SK-N-SH (cell line): ENCODE data around the genes FGF10, ITGA2 and ARL15.

DNA sequence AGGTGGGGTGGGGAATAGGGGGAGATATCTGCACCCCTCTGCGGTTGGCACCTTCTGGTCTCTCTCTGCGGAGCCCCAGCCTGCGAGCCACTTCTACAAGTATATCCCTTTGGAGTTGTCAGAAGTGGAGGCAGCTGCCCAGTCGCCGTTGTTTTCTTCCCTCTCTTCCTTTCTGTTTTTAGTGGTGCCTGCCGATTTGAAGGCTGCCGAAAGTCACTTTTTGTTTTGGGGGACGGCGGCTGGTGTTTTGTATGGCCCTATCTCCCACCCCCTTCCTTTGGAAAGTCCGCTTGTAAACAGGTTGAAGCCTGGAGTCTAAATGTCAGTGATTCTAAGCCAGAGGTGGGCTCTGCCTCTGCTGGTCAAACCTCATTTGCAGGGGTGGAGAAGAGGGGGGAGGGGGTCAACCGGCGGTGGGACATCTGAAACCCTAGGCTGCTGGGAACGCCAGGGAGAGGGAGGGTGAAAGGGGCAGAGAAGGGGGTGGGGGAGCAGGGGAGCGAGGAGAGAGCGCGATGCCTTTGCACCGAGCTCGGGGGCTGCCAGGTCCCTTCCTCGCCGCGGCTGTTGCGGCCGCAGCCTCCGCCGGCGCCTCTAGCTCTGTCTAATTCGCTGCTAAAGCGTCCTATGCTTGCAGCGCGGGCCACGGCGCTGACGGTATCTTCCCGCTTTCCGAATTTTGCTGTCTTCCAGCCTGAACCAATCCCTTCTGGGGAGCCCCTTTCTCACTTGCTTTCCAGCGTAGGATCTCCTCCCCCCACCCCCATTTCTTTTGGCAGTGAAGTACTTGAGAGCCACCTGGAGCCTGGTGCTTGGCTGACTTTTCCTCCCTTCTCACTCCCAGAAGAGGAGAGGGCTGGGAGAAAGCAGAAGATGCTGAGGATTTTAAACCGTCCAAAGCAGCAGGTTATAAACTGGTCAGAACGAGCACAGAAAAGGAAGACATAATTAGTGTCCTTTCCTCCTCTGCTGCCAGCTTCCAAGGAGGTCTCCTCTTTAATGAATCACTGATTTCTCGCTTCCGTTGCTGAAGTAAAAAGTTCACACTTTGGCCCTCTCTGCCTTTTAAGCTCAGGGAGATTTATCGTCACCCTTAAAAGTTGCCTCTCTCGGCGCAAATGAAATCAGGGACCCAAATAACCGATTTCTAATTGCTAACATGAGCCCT lies at the start of gene FGF10:
FGF10 (minus strand) TSS at position 324 of the 1,168 bp plus-strand sequence.
- RRBS, result no CpG with 5 or more reads among the region's 44 CpGs
CAGE:
- cytosol, long polyA plus RNA, result no peak
- long polyA plus RNA, result no peak
- nucleus, long polyA plus RNA, result no peak

- RRBS, result no CpG with 5 or more reads among the region's 3 CpGs
CAGE:
- cytosol, long polyA plus RNA, result no peak
- long polyA plus RNA, result no peak
- nucleus, long polyA plus RNA, result no peak
These were observed 133.7 kb downstream of the MRPS30 start for GRCh38 chr5:44942391-44942915.

DNA sequence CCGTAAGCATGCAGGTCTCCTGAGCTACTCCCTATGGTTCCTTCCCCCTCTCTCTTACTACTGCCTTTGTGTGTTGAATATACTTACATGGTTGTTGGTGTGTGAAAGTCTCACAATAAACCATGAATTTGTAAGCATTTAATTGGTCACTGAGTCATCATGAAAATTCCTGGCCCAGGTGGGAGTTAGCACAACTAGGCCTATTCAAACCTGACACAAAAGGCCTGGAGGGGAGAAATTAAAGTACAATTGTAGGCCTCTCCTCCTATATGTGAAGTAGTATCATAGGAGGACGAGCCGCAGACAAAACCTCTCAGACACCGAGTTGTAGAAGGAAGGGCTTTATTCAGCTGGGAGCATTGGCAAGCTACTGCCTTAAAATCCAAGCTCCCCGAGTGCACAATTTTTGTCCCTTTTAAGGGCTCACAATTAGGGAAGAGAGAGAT lies 397.0 kb downstream of the MRPS30 start:
- RRBS, result no CpG with 5 or more reads among the region's 5 CpGs
CAGE:
- cytosol, long polyA plus RNA, result no peak
- long polyA plus RNA, result no peak
- nucleus, long polyA plus RNA, result no peak

GRCh38 chr5:51383631-51384446 lies 591 bp downstream of the ISL1 start:
- RRBS, result no CpG with 5 or more reads among the region's 18 CpGs
CAGE:
- cytosol, long polyA plus RNA, result no peak
- long polyA plus RNA, result no peak
- nucleus, long polyA plus RNA, result no peak

GRCh38 chr5:52668735-52669319 lies 118.9 kb upstream of the ITGA1 start:
- RRBS, result no CpG with 5 or more reads among the region's 15 CpGs
CAGE:
- cytosol, long polyA plus RNA, result no peak
- long polyA plus RNA, result no peak
- nucleus, long polyA plus RNA, result no peak

DNA sequence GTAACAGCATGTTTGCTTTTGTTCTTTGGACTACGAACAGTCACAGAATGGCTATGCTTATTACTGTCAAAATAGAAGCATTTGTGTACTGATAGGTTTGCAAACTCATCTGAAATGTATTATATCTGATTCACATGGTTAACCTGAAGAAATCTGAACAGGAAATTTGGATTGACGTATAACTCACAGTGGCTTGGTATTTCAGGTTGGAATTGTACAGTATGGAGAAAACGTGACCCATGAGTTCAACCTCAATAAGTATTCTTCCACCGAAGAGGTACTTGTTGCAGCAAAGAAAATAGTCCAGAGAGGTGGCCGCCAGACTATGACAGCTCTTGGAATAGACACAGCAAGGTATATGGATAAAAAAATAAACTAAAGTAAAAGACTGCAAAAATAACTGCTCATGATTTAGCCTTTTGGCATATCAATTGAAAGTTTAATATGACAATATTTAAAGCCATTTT lies 94.0 kb downstream of the ITGA1 start:
- RRBS, result no CpG with 5 or more reads among the region's 5 CpGs
CAGE:
- cytosol, long polyA plus RNA, result no peak
- long polyA plus RNA, result no peak
- nucleus, long polyA plus RNA, result no peak

GRCh38 chr5:52887688-52888360 lies 100.1 kb downstream of the ITGA1 start:
- RRBS, result no CpG with 5 or more reads among the region's 7 CpGs
CAGE:
- cytosol, long polyA plus RNA, result no peak
- long polyA plus RNA, result no peak
- nucleus, long polyA plus RNA, result no peak

DNA sequence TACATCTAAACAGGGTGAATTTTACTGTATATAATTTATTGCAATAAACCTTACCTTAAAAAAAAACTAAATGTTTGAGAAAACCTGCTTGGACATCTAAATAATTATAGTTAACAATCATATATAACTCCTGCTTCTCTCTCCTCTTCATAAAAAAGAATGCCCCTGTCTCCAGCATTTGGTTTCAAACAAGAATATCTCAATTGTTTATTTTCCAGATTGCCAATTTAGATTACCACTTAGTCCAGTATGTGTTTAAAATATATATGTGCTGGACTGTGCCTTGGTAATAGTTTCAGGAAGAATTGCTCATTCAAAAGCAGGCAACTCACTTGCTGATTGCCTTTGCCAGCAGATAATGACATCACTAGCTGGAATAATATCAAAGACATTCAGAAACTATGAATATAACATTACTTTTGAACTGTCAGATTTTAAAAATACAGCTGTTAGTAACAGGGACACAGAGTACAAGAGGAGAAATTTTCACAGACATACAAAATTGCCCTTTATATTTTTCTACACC lies 96.1 kb upstream of the ITGA2 start:
CAGE:
- cytosol, long polyA plus RNA, result no peak
- long polyA plus RNA, result no peak
- nucleus, long polyA plus RNA, result no peak

DNA sequence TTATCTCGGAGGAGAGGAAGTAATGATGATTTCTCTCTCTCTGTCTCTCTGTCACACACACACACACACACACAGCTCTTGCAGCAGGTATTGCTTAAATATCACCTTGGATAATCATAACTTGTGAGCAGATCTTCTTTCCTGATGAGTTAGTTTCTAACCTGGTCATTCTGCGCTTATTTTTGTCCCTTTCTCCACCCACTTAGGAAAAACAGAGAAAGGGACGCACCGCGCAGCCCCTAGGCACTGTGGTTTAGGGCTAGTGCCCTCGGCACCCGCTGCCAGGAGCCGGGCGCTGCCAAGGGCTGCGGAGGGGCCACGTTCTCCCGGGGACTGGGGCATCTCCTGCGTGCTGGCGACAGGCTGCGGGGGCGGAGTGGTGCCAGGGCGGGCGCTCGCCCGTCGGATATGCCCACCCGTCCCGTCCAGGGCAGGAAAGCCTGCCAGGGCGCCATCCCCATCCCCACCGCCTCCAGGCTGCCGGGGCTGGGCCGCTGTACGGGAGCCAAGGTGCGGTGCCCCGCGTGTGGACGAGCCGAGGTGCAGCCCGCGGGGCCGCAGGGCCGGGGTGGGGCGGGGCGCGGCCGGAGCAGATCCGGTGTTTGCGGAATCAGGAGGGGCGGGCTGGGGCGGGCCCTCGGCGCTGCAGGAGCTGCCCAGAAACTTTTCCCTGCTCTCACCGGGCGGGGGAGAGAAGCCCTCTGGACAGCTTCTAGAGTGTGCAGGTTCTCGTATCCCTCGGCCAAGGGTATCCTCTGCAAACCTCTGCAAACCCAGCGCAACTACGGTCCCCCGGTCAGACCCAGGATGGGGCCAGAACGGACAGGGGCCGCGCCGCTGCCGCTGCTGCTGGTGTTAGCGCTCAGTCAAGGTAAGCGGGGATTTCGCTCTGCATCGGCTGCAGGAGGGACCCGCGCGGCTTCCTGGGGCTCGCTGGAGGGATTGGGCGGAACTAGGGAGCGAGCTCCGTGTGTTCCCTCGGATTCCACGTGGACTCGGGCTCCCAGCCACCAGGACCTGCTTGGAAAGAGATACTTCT lies at the start of gene ITGA2:
ITGA2 (plus strand) TSS at position 691 of the 1,039 bp plus-strand sequence.
- RRBS, result 1% methylated on average over 24 of the region's 73 CpGs
CAGE:
- cytosol, long polyA plus RNA, result start-site peak on the plus strand centred at position 705 of the sequence, 39 bp wide, 245 and 542 reads in 2 replicates
- long polyA plus RNA, result start-site peak on the plus strand centred at position 698 of the sequence, 87 bp wide, 543 and 651 reads in 2 replicates
- nucleus, long polyA plus RNA, result start-site peak on the plus strand centred at position 707 of the sequence, 98 bp wide, 1,429 and 1,813 reads in 2 replicates

DNA sequence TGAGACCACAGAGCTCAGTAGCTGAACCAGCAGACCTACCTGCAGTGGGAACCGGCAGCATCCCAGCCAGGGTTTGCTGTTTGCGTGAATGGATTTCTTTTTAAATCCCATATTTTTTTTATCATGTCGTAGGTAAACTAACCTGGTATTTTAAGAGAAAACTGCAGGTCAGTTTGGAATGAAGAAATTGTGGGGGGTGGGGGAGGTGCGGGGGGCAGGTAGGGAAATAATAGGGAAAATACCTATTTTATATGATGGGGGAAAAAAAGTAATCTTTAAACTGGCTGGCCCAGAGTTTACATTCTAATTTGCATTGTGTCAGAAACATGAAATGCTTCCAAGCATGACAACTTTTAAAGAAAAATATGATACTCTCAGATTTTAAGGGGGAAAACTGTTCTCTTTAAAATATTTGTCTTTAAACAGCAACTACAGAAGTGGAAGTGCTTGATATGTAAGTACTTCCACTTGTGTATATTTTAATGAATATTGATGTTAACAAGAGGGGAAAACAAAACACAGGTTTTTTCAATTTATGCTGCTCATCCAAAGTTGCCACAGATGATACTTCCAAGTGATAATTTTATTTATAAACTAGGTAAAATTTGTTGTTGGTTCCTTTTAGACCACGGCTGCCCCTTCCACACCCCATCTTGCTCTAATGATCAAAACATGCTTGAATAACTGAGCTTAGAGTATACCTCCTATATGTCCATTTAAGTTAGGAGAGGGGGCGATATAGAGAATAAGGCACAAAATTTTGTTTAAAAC lies 18.8 kb downstream of the MOCS2 start:
- RRBS, result no CpG with 5 or more reads among the region's 6 CpGs
CAGE:
- cytosol, long polyA plus RNA, result no peak
- long polyA plus RNA, result no peak
- nucleus, long polyA plus RNA, result no peak

DNA sequence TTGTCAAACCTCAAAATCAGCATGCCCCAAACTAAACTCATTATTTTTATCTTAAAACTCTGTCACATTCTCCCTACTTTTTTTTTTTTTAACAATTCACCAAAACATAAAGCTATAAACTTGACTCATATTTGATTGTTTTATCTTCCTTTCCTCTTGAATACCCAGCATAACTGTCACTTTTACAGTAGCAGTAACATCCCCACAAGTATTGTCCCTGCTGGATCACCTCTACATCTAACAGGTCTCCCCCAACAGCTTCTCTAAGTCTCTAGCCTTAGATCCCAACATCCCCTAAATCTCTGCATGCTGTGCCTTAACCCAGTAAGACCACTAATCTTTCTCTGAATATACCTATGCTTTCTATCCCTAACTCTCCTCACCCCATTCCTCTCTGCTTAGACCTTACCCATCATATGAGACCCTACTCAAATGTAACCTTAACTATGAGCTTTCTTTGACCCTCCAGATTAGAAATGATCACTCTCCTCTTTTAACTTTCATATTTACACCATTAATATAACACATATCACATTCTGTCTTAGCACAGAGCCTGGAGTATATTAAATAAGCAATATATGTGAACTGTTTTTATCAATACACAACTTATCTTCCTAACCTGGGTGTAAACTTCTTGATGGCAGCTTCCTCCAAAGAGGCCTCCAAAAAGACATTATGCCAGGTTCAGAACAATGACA lies 141.9 kb downstream of the ARL15 start:
CAGE:
- cytosol, long polyA plus RNA, result no peak
- long polyA plus RNA, result no peak
- nucleus, long polyA plus RNA, result no peak

- RRBS, result no CpG with 5 or more reads among the region's 3 CpGs
CAGE:
- cytosol, long polyA plus RNA, result no peak
- long polyA plus RNA, result no peak
- nucleus, long polyA plus RNA, result no peak
These were observed 9.5 kb downstream of the ARL15 start for GRCh38 chr5:54300751-54301372.

DNA sequence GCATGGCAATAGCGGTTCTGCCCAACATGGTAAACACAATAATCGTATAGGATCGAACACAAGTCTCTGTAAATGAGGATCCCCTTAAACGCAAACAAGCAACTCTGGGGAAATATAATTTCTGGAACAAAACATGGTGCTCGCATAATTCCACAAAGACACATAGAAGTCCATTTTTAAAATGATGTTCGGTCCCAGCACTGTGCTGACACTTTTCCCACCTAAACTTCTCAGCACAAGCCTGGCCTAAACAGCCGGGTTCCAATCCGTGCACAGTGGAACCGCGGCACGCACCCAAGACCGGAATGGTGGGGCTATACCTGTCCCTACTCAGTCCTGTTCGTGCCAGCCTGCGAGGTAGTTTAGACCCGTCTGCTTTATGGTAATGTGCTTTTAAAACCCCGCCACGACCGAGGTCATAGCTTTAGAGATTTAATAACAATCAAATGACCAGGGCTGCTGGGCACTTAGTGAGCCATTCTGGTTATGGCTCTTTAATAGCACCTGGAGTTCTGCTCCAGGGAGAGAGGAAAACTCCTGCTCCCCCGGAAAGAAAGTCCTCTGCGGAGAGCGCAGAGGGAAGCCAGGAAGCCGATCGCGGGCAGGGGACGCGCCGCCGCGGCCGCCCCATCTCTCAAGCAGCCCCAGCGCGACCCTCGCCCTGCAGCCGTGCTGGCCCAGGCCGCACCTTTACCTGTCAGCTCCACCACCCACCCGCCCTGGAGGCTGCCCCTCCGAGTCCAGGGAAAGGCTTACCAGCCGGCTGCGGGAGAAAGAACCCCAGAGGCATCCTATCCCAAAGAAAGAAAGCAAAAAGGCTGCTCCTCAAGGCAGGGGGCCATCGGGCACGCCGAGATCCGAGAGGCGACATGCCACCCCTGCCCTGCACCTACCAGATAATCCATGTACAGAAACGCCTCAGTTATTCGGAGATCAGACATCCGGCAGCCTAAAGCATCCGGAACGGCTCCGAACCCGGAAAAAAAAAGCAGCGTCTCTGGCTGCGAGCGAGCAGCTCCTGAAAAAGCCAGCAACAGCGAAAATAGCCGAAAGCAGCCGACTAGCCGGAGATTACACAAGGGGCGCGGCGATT lies at the start of gene ARL15:
ARL15 (minus strand) TSS at position 1,035 of the 1,093 bp plus-strand sequence.
- RRBS, result 1% methylated on average over 14 of the region's 61 CpGs
CAGE:
- cytosol, long polyA plus RNA, result no peak
- long polyA plus RNA, result no peak
- nucleus, long polyA plus RNA, result start-site peak on the minus strand centred at position 1,017 of the sequence, 54 bp wide, 72 and 74 reads in 2 replicates

DNA sequence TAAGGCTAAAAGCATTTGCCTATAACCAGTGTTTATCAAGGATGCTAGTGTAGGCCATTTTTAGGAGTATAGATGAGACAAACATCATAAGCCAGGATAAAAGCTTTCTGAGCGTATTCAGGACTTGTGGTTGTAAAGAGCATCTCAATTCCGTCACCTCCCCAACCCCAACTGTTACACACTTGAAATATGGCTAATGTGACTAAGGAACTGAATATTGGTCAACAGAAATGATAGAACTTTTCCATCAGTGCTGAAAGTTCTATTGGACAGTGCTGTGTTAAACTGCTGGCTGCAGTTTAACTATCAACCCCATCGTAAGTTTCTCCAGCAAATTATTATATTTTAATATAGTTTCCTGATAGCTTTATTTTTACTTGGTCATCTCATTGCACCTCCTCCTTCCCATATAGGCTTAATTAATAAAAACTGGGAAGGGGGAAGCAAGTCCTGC lies 4.6 kb downstream of the SNX18 start:
- RRBS, result no CpG with 5 or more reads among the region's 3 CpGs
CAGE:
- cytosol, long polyA plus RNA, result no peak
- long polyA plus RNA, result no peak
- nucleus, long polyA plus RNA, result no peak

DNA sequence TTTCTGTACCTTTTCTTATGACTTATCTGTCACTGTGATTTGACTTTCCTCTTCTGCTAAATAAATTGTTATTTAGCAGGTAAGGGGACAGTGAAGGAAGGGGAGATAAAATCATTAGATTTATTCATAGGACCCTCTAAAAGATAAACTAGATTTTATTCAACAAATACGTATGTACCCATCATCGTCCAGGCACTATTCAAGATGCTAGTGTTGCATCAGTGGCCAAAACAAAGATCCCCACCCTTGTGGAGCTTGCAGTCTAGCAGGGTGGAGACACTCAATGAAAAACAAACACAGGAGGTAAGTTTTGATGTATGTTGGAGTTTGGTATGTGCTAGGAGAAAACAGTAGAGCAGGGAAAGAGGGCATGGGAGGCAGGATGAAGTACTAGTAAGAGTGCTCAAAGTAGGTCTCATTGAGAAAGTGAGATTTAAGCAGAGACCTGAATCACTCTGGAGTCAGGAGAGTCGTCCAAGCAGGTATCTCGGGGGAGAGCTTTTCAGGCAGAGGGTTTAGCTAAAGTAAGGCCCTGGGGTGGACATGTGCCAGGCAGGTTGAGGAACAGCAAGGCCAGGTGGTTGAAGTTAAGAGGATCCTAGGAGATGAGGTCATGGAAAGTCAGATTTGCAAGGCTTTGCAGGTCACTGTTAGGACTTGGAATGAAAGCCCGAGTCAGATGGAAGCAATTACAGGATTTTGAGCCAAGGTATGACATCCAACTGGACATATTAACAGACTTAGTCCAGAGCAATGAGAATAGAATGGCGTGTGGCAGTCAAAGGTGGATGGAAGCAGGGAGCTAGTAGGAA lies 9.1 kb downstream of the SNX18 start:
- RRBS, result no CpG with 5 or more reads among the region's 6 CpGs
CAGE:
- cytosol, long polyA plus RNA, result no peak
- long polyA plus RNA, result no peak
- nucleus, long polyA plus RNA, result no peak

DNA sequence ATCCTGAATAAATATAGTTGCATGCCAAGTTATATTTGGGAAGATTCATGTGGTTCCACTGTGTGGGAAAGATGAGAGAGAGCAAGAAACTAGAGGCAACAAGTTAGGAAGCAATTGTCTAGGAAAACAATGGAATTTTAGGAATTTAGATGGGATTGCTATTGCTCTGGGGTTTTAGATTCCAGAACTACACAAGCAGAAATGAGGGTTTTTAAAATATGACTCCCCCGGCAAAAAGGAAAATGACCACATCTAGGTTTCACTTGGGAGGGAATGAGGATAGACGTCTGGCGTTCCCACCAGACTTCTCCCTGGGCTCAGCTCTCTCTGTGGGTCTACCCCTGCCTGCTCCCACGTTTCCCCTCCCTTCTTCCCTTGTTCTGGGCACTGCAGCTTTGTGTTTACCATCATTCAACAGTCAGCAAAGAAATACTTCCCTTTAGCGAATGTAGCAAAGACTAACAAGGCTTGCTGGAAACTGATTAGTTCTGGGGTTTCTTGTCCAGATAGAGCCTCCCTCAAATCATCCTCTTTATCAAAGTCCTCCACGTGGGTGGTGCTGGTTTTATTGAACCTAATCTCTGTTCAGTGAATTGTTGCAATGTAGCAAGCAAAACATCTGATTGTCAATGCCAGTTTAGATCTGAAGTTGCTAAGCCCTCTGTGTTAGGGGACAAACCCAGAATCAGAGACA lies 63.8 kb downstream of the SNX18 start:
- RRBS, result no CpG with 5 or more reads among the region's 6 CpGs
CAGE:
- cytosol, long polyA plus RNA, result no peak
- long polyA plus RNA, result no peak
- nucleus, long polyA plus RNA, result no peak

- RRBS, result no CpG with 5 or more reads among the region's 6 CpGs
CAGE:
- cytosol, long polyA plus RNA, result no peak
- long polyA plus RNA, result no peak
- nucleus, long polyA plus RNA, result no peak
These were observed 218.4 kb downstream of the SNX18 start for GRCh38 chr5:54735847-54736520.

DNA sequence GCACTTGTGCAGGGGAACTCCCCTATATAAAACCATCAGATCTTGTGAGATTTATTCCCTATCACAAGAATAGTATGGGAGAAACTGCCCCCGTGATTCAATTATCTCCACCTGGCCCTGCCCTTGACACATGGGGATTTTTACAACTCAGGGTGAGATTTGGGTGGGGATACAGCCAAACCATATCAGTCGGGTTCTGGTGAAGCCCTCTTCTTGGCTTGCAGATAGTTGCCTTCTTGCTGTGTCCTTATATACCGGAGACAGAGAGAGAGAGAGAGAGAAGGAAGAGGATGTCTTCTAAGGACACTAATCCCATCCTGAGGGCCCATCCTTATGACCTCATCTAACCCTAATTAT lies 208.7 kb downstream of the ESM1 start:
- RRBS, result no CpG with 5 or more reads among the region's 3 CpGs
CAGE:
- cytosol, long polyA plus RNA, result no peak
- long polyA plus RNA, result no peak
- nucleus, long polyA plus RNA, result no peak

DNA sequence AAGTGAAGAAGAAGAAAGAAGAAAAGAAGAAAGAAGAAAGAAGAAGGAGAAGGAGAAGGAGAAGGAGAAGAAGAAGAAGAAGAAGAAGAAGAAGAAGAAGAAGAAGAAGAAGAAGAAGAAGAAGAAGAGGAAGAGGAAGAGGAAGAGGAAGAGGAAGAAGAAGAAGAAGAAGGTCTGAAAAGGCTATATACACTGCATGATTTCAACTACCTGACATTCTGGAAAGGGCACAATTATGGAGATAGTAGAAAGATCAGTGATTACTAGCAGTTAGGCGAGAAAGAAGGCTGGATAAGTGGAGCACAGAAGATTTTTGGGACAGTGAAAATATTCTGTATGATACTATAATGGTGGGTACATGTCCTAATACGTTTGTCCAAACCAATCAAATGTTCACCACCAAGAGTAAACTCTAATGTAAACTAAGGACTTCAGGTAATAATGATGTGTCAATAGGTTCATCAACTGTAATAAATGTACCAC lies 21.2 kb downstream of the MCIDAS start:
- RRBS, result no CpG with 5 or more reads among the region's 2 CpGs
CAGE:
- cytosol, long polyA plus RNA, result no peak
- long polyA plus RNA, result no peak
- nucleus, long polyA plus RNA, result no peak

DNA sequence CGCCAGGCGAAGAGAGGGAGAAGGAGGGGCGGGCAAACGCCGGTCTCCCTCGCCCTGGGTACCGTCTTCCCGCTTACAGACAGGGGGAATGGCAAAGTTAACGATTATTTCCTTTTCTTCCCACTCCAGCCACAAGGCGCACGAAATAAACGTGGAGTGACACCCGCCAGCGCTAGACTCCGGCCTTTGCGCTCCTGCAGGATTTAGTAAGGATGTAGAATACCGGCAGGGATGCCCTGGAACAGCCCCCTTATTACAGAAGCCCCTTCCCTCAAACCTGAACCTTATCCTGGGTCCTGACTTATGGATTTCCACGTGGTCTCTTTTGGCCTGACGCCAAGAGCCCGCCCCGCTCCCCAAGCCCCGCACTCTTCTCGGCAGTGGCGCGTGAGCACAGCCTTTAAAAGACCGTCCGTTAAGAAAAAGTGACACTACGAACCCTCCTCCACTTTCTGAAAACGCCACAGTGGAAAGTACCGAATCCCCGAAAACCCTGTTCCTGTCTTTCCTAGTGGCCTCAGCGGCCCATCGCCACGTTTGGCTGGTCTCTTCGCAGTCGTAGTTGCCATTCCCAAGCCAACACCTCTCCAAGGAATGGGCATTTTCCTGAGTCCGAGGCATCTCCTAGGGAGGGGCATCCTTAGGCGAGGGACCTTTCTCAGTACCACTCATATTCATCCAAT lies 541 bp upstream of the MCIDAS start:
- RRBS, result 2% methylated on average over 2 of the region's 38 CpGs
CAGE:
- cytosol, long polyA plus RNA, result no peak
- long polyA plus RNA, result no peak
- nucleus, long polyA plus RNA, result no peak